WTC11 (cell line): ENCODE measurements around a stretch of chr1.

DNA sequence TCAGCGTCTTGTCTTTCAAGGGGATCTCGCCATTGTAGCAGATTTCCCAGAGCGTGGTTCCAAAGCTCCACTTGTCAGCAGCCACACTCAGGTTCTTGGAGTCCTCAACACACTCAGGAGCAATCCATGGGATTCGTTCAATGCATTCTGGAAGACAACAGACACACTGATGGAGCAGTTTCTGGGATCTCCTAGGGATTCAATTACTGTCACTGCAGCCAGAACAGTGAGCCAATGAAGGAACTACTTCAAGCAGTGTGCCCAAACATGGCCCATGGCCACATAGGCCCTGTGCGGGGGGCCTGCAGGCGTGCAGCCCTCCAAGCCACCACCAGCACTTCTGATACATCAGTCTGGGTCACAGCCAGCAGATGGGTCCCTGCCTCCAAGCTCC, 99.2 kb downstream of the RAVER2 start:
- PRO-cap: no peak

GRCh38 chr1:64875997-64876605, 90.2 kb downstream of the JAK1 start:
- PRO-cap: no peak

- PRO-cap: no peak
Observed at GRCh38 chr1:64905179-64905488, 61.2 kb downstream of the JAK1 start.

GRCh38 chr1:64966799-64967004, 353 bp upstream of the JAK1 start:
- PRO-cap: unidirectional peak, minus-strand start at chr1:64966937

DNA sequence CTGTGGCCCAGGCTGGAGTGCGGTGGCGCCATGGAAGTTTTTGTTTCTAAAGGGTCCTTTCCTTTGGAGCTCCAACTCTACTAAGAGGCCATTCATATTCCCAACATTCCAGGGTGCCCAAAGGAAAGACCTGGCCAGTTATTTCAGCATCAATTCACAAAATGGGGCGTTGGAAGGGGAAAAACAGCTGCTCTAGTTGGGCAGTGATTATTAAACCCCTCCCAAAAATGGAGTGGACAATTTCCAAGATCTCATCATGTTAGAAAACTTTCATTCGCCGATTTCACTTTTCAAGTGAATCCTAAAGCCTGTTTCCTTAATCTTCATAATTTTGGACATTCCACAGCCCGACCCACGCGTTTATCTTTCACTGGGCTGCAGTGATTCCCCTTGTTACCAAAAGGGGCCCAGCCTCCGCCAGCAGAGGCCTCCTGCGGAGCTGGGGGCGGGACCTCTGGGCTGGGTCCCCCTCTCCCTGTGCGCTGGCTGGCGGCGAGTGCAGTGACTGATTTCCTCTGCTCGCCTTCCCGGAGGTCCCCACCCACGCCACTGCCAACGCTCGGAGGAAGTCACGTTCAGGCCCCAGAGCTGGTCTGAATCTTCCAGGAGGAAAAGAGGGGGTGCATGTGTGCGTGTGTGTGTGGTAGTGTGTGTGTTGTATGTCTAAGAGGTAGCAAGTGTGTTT, 34.7 kb upstream of the JAK1 start:
- PRO-cap: no peak

GRCh38 chr1:65003011-65003639, 36.8 kb upstream of the JAK1 start:
- PRO-cap: no peak

- PRO-cap: no peak
Observed at GRCh38 chr1:65058099-65058649, 89.8 kb upstream of the AK4 start.

DNA sequence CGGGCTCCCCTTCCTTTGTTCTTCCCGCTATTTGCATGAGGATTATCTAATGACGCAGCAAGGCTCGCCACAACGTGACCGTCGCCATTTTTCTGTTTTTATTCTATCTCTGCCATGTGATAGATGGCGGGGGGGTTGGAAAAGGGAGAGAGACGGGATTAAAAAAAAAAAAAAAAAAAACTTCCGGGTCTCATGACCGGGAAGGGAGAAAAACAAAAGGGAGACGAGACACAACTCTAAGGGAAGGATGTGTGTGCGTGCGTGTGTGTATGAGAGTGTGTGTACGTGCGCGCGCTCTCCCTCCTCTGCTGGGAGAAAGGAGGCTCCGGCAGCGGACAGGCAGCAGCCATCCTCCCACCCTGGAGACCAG, 80.4 kb upstream of the AK4 start:
- PRO-cap: bidirectional peak, plus-strand start at position 193 of the sequence, minus-strand start at position 100 of the sequence

DNA sequence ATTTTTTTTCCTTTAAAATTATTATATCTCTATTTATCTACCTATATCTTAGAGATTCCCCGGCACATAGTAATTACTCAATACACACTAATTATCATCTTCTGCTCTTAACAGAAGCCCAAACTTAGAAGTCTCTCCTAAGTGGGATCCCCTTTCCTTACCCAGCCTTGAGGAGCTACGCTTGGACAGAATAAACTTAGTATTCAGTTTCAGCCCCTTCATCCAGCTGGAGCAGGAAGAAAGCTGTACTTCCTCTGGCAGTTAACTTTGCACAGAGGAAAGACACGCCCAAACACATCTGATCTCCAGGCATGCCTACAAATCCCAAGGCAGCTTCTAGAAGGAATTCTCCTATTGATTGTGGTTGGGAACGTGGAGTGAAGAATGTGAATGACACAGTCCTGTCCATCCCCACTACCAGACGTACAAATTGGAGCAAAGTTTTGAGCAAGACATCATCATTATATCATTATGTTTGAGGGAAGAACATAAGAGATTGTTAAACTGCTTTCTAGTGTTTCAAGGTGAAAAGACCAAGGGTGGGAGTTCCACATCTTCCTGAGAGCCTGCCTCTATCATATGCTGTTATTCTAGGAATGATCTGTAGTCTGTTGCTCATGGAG, 6.6 kb upstream of the AK4 start:
- PRO-cap: no peak

- PRO-cap: bidirectional peak, plus-strand start at chr1:65148994, minus-strand start at chr1:65148893; bidirectional peak, plus-strand start at chr1:65149610, minus-strand start at chr1:65149297
Observed at GRCh38 chr1:65148509-65149853, 978 bp downstream of the AK4 start.

- PRO-cap: bidirectional peak, plus-strand start at chr1:65150754, minus-strand start at chr1:65150707
Observed at GRCh38 chr1:65150549-65150952, 2.5 kb downstream of the AK4 start.

GRCh38 chr1:65265285-65266443, 43.7 kb upstream of the DNAJC6 start:
- PRO-cap: unidirectional peak, plus-strand start at chr1:65265782; bidirectional peak, plus-strand start at chr1:65265965, minus-strand start at chr1:65265982; bidirectional peak, plus-strand start at chr1:65266118, minus-strand start at chr1:65266209

DNA sequence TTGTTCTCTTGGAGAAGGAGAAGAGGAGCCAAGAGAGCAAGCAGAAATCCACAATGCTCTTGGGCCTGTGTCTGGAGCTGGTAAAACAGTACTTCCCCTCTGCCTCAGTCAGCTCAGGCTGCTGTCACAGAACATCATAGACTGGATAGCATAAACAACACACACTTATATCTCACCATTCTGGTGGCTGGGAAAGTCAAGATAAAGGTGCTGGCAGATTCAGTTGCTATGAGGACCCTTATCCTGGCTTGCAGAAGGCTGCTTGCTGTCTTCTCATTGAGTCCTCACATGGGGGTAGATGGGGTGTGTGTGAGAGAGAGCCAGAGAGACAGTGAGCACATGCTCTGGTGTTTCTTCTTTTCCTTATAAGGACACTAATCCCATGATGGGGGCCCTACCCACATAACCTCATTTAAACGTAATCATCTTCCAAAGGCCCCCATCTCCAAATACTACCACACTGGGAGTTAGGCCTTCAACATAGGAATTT, 16.3 kb upstream of the DNAJC6 start:
- PRO-cap: no peak

DNA sequence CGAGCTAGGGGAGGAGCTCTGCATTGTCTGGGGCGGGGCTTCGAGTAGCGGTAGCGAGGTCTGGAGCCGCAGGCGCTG, 308 bp upstream of the LEPR start:
- PRO-cap: no peak

- PRO-cap: no peak
Observed at GRCh38 chr1:65512886-65513536, 92.5 kb downstream of the LEPR start.

GRCh38 chr1:66052427-66052857, 259.7 kb downstream of the PDE4B start:
- PRO-cap: no peak

DNA sequence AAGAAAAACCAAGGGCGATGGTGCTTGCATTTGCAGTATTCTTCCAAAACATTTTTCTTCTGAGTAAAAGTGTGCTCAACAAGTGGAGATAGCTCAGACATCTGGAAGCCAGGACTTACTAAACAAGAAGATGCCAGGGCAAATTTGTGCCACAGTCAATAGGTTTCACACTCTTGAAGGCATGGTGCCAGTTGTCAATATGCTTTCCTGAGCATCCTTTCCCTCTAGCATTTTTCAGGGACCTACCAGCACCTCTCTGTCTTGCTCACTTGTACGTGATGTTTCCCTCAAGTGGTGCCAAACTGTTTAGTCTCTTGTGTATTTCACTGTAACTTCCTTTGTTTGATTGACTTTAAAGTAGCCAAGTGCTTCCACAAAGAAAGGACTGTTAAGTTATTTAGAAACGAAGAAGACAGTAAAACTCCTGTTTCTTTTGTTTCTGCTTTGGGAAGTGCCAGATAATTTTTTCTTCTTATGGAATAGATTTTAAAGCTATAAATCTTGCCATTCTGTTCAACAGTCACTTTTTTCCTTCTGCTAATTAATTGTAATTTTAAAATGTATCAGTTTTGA, 193.9 kb upstream of the SGIP1 start:
- PRO-cap: no peak

DNA sequence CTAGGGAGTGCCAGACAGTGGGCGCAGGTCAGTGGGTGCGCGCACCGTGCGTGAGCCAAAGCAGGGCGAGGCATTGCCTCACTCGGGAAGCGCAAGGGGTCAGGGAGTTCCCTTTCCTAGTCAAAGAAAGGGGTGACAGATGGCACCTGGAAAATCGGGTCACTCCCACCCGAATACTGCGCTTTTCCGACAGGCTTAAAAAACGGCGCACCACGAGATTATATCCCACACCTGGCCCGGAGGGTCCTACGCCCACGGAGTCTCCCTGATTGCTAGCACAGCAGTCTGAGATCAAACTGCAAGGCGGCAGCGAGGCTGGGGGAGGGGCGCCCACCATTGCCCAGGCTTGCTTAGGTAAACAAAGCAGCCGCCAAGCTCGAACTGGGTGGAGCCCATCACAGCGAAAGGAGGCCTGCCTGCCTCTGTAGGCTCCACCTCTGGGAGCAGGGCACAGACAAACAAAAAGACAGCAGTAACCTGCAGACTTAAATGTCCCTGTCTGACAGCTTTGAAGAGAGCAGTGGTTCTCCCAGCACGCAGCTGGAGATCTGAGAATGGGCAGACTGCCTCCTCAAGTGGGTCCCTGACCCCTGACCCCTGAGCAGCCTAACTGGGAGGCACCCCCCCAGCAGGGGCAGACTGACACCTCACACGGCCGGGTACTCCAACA, 52.8 kb upstream of the SGIP1 start:
- PRO-cap: unidirectional peak, minus-strand start at position 256 of the sequence

DNA sequence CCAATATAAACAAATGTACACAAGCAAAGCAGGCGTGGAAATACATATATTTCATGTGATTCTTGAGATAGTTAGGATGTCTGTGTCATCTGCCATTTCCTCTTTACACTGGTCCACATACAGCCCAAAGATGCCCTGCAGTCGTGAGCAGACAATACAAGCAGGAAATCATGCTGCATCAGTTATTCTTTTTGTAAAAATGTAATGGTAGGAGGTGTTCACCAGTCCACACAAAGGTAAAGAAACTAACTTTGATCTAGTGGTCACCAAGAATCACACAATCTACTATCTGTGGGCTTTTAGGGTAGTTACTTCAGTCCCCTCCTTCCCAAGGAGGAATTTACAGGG, 30.5 kb downstream of the SGIP1 start:
- PRO-cap: no peak

GRCh38 chr1:66676737-66677319, 75.4 kb upstream of the DYNLT5 start:
- PRO-cap: no peak